Metanephros (tissue), 2 donors: ENCODE measurements around the gene ZNF764.

- RAMPAGE, long total RNA = no peak
Observed at GRCh38 chr16:29982501-29983391, 9.1 kb downstream of the TAOK2 start.

GRCh38 chr16:29999233-29999575 lies 3.2 kb downstream of the INO80E start:
- RAMPAGE, long total RNA = no peak

DNA sequence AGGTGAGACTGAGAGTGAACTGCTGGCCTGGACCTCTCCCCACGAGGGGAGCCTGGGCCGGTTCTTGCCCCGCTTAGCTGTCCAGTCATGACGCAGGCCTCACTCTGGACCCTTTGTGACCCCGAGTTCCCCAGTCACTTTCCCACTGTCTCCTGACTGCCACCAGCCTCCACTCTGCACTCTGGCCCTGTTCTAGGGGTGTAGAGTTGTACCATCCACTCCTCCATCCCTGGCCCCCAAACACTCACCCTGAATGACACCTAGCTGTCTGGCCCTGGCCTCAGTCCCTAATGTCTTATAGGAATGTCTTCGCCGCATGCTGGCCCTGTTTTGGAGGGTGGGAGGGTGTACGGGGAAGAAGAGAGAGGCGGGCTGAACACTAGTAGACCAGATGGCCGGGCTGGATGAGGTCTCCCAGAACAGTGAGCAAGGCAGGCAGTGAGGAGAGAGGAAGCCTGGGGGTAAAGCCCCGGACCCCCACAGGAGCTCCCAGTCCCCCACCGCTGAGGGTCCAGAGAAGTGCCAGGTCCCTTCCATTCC lies 1.2 kb downstream of the TLCD3B start:
- RAMPAGE, long total RNA = no peak

DNA sequence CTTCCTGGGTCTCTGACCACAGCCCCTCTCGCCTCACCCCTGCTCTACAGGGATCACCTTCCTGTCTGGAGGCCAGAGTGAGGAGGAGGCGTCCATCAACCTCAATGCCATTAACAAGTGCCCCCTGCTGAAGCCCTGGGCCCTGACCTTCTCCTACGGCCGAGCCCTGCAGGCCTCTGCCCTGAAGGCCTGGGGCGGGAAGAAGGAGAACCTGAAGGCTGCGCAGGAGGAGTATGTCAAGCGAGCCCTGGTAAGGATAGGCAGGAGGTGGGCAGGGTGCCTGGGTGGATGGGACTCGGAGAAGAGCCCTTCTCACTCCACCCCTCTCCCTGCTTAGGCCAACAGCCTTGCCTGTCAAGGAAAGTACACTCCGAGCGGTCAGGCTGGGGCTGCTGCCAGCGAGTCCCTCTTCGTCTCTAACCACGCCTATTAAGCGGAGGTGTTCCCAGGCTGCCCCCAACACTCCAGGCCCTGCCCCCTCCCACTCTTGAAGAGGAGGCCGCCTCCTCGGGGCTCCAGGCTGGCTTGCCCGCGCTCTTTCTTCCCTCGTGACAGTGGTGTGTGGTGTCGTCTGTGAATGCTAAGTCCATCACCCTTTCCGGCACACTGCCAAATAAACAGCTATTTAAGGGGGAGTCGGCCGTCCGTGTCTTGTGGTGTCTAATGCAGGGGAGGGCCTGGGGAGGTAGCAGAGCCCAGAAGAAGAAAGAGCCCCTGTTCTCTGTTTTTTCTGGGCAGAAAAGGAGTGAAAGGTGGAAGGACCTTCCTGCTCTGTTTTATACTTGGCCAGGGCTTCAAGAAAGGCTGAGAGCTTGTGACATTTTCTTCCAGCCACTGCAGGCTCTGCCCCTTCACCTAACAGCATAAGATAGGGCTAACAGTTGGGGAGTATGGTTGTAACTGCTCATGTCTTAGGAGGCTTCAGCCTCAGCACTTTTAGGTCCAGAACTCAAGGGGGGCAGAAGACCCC lies 4.5 kb downstream of the ALDOA start:
- RAMPAGE, long total RNA = no peak

GRCh38 chr16:30108322-30108763 lies 5.0 kb downstream of the GDPD3 start:
- RAMPAGE, long total RNA = no peak

- RAMPAGE, long total RNA = no peak
Observed at GRCh38 chr16:30114243-30114944, 1.1 kb upstream of the GDPD3 start.

DNA sequence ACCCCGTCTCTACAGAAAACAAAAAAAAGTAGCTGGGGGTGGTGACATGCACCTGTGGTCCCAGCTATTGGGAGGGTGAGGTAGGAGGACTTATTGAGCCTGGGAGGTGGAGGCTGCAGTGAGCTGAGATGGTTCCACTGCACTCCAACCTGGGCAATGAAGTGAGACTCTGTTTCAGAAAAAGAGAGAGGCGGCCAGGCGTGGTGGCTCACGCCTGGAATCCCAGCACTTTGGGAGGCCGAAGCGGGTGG lies 25.5 kb downstream of the CD2BP2 start:
- RAMPAGE, long total RNA = no peak

DNA sequence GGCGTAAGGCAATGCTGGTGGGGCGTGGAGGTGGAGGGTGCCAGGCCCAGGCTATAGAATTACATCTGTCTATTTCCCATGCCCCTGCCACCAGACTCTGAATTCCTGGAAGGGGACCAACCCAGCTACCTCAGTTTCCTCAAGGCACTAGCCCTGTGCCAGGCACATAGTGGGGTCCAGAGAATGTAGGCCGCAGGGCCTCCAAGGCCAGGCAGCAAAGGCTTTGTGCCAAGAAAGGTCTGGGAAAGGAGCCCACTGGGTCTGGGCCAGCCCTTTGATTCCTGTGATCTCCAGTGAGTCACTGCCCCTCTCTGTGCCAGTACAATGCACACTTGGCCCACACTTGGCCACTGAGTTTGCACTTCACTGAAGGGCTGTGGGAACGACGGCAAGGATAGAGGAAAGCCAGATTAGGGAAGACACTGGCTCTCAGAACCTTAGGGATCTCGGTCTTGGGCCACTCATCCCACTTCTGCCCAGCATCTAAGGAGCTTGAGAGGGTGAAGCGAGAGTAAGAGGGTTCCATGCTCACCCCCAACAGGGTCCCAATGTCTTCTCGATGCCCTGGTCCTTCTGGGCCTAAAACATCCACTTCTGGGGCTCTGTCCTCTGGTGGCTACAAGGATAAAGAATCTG lies 3.0 kb downstream of the CD2BP2 start:
- RAMPAGE, long total RNA = no peak

- RAMPAGE, long total RNA = no peak
Observed at GRCh38 chr16:30357098-30357981, 2.2 kb upstream of the CD2BP2 start.

DNA sequence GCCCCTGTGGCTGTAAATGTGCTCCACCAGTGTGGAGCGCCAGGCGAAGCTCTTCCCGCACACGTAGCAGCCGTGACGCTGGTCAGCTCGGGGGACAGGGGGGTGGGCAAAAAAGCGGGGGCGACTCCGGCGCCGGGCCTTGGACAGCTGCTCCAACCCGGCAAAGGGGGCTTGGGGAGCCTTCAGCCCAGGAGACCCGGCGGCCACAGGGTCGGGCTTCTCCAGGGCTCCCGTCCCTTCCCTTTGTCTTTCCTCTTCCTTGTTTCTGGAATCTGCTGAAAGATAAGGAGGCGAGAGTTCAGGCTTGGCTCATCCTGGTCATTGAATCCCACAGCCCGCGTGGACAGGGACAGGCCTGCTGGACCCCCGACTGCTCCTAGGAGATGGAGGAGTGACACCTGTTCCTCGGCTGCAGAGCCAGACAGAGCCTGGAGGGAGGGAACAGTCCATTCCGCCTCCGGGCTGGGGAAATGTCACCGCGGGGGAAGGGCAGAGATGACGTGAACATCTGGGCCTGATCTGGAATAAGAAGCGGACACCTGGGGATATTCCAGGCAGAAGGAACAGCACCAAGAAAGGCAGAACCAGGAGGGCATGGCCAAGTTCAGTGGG lies 1.7 kb downstream of the ZNF747 start:
- RAMPAGE, long total RNA = no peak

DNA sequence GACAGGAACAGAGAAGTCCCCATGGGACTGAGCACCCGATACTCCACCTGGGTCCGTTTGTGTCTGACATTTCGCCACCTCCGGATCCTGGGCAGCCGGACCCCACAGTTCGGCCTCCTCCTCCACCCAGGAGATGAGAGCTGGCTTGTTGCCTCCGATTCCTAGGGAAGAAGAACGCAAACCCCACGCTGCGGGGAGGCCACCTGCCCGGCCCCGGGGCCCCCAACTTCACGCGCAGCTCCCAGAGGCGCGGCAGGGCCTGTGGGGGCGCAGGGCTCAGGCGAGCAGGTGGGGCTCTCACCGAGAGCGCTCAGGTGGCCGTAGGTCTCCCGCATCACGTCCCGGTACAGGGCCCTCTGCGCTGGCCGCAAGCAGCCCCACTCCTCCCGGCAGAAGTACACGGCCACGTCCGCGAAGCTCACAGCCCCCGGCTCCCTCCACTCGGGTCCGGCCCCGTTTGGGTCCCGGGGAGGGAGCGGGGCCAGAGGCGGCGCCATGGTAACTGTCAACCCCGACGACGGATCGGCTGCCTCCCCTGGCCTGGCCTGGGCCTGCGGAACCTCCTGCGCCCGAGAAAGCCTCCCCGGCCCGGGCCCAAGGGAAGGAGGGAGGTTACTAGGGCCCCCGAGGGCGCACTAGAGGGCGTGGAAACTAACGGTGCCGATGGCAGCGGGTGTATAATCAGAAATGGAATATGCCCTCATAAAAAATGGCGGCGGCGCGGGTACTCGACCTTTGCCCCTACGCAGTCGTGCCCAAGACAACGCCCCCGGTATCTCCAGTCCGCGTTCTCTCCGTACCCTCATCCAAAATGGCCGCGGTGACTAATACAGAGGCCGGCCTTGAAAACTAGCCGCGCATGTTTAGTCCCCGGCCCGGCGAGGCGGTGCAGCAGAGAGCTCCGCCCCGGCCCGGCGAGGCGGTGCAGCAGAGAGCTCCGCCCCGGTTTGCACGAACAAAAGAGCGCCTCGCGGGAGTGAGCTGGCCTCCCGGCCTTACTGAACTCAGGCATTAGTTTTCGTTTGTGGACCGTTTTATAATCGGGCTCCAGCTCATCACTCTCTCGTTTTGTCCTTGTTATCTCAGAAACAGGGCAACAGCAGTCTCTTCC lies at the start of gene ZNF764:
Gene ZNF764 (minus strand): TSS at position 689 of the 1,111 bp plus-strand sequence.
- RAMPAGE, long total RNA = no peak

DNA sequence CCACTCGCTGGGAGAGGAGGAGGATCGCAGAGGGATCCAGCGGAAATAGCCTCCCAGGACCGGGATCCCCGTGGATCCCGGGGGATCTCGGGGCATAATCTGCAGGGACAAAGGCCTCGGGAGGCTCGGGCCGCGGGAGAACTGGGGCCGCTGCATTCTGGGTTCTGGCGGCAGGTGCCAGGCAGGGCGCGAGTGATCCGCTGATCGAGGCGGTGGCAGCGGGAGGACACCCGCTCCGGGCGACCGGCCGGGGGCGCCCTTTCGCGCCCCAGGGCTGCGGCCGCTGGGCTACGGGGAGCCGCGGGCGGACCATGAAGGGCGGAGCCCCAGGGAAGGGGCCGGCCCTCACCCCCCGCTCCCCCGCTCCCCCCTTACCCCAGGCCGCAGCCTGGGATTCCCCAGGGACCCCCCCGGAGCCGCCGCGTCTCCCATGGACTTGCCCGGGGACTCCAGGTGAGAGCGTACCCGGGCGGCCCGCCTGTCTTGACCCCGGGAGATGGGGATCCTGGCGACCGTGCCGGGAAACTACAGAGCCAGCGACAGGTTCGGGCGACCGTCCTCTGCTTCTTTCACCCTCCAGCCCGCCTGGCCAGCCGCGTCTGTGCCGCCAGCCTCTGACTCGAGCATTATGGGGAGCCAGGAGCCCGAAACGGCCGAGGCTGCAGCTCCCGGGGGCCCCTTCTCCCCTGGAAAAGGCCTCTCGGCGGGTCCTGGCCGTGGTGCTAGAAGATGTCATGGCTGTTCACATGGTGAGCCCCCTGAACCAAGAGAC lies 642 bp downstream of the PRR14 start:
- RAMPAGE, long total RNA = no peak

DNA sequence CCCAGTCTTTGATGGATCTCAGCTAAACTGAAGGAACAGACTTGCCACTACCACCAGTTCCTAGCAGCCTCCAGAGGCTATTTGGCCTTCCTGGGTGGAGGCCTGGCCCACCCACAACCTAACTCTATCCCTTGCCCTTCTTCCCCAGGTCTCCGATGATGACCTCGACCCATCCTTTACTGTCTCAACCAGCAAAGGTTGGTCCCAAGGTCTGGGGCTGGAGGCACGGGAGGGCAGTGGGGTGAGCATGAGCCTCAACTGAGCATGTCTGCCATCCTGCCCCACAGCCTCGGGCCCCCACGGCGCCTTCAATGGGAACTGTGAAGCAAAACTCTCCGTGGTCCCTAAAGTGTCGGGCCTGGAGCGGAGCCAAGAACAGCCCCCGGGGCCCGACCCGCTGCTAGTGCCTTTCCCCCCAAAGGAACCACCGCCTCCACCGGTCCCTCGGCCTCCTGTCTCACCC lies 4.1 kb downstream of the FBRS start:
- RAMPAGE, long total RNA = no peak

DNA sequence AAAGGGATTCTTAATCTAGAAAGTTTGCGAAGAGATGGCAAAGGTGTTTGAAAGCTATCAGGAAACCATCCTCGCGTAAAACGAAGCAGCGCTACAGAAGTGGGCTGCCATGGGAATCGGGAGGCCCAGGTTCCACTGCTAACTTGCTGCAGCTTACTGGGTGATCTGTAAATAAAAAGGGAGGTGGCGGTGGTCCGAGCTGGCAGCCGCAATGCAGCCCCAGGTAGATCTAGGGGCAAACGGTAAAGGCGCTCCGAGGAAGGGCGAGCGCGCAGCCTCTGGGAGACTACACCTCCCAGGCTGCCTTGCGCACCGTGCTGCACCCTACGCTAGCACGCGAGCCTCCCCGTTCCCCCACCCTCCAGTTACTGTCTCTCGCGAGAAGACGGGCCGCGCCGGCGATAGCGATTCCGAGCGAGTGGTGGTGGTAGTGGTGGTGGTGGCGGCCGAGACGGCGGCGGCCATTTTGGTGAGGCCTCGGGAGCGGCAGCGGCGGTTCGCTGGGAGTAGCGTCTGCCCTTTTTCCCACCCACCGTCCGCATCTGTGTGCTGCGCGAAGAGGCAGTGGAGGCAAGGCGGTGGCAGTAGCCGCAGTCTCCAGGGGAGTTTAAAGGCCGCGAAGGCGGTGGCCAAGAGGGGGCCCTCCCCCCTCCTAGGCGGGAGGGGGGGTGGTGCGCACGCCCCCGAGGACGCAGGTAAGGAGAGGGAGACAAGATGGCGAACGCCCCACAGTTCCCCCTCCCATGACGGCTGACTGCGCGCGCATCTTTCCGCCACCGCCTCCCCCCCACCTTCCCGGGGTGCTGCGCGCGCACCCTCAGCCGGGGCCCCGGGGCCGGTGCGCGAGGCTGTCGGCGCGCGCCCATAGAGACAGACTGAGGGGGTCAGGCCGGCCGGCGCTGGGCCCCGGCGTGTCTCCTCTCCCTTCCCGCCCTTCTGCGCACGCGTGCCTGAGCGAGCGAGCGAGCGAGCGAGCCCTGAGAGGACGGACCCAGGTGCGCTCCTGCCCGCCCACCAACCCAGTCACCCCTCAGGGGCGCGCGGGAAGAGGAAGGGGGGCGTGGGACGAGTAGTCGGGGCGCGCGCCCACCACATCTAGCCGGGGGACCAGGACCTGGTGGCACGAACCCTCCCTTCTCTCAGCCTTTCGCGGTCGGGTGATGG lies 822 bp upstream of the SRCAP start:
- RAMPAGE, long total RNA = no peak

GRCh38 chr16:30699229-30699660 lies 274 bp downstream of the SRCAP start:
- RAMPAGE, long total RNA = no peak

DNA sequence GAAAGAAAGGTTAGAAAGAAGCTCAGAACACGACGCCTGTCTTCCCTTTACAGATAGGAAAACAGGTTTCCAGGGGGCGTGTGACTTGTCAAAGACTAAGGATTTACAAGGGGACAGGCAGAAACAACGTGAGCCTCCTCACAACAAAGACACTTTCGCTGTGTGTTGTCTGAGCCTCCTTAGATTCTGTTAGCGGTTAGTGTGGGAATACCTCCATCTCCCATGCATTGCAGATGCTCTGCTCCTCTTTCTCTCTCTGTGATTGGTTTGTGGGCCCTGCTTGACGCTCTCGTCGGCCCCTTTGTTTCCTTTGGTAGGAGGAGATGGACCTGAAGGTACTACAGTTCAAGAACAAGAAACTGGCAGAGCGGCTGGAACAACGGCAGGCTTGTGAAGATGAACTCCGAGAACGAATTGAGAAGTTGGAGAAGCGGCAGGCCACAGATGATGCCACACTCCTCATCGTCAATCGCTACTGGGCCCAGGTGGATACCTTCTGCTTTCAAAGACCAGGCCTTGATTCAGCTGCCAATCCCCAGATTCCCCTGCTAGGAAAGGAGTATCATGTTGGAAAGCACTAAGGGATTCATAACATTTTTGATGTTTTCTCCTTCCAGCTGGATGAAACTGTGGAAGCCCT lies 799 bp downstream of the RNF40 start:
- RAMPAGE, long total RNA = no peak

DNA sequence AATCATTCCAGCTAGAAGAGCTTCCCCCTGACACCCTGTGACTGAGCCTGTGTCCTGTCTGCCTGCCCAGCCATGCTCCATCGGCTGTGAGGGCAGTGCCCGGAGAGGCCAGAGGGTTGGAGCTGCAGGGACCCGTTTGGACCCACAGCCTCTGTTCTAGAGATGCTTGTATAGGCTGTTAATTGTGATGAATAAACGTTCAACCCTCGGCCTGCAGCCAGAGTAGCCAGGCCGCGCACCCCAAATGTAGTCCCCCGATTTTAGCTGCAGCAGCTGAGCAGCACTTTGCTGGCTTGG lies 12.1 kb downstream of the ZNF629 start:
- RAMPAGE, long total RNA = no peak

DNA sequence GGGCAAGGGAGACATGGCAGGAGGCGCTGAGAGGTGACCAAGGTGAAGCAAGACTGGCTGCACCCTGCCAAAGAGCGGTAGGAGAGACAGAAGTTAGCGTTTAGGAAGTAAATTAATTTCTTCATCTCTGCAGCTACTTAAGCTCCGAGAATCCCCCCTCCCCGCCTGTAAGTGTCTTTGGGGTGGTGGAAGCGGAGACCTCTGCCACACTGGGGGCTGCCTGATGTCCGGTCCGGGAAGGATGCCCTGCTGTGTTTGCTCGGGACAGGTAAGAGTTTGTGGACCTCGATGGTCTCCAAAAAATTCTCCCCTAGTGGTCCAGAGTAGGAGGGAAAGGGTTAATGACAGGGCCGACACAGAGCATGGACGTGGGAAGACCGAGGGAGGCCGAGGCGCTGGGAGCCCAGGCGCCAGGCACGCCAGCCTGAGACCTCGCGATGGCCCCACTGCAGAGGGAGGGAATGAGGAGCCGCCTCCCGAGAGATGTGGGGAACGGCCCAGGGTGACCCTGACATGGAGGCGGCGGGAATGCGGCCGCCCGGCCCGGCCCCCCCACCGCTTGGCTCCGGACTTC lies 845 bp downstream of the ZNF629 start:
- RAMPAGE, long total RNA = no peak

DNA sequence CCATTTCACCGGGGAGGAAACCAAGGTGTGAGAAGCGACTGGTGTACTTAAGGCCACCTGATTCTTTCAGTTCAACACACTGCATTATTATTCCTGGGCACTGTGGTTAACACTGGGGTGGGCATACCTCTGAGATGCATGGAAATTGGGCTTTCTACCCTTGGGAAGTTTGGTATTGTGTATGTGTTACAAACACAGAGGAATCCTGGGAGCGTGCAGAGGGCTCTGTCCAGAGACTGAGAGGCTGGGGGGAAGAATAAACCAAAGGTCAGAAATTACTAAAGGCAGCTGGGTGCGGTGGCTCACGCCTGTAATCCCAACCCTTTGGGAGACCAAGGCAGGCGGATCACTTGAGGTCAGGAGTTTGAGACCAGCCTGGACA lies 939 bp upstream of the ZNF629 start:
- RAMPAGE, long total RNA = no peak

DNA sequence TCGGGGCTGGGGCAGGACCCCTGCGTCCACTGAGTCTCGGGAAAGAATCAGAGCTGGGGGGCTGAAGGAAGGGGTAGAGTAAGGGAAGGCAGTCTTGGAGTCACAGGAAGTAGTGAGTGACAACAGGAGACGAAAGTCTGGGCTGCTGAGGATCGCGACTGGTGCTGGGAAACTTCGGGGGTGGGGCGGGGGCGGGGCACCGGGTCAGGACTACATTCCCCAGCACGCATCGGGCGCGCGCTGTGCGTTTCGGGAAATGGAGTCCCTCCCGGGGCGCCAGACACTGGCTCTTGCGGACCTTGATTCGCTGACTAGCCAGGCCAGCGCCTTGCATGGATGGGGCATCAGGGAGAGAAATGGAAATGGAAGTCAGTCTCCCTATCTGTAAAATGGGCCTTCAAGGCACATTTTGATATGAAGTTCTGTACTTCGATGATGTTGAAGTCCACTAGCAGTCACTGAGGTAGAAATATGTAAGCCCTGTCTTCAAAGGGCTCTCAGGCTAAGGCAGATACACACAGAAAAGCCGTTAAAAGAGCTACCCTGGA lies 604 bp downstream of the CTF1 start:
- RAMPAGE, long total RNA = no peak